Sternocleidomastoid (tissue), 1 donor: ENCODE data around the gene FAN1.

DNA sequence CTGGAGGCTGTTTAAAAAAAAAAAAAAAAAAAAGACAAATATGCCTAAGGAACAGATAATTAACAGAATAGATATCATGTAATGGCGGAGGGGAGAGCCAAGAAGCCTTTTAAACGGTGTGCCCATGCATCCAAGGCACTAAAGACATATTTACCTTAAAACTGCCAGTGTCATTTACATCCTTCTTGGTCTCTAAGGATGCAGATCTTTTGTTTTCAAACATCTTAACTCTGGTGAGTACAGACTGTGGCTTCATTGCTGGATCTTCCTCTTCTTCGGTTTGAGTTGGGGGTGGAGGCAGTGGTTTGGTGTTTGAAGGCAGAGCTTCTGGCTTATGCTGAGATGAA lies 104.2 kb downstream of the TJP1 start:
- PRO-cap = no peak

GRCh38 chr15:29767987-29768269 lies 54.3 kb downstream of the TJP1 start:
- PRO-cap = no peak

GRCh38 chr15:29924597-29925301 lies 102.5 kb upstream of the TJP1 start:
- PRO-cap = unidirectional peak, plus-strand start at chr15:29924938

GRCh38 chr15:30195477-30196764 lies 61.1 kb downstream of the GOLGA8T start:
- PRO-cap = no peak

GRCh38 chr15:30791209-30791718 lies 112.5 kb upstream of the FAN1 start:
- PRO-cap = no peak

GRCh38 chr15:30903214-30904322 lies at the start of gene FAN1:
FAN1 (plus strand) TSS chr15:30903915.
- PRO-cap = bidirectional peak, plus-strand start at chr15:30903928, minus-strand start at chr15:30903759

DNA sequence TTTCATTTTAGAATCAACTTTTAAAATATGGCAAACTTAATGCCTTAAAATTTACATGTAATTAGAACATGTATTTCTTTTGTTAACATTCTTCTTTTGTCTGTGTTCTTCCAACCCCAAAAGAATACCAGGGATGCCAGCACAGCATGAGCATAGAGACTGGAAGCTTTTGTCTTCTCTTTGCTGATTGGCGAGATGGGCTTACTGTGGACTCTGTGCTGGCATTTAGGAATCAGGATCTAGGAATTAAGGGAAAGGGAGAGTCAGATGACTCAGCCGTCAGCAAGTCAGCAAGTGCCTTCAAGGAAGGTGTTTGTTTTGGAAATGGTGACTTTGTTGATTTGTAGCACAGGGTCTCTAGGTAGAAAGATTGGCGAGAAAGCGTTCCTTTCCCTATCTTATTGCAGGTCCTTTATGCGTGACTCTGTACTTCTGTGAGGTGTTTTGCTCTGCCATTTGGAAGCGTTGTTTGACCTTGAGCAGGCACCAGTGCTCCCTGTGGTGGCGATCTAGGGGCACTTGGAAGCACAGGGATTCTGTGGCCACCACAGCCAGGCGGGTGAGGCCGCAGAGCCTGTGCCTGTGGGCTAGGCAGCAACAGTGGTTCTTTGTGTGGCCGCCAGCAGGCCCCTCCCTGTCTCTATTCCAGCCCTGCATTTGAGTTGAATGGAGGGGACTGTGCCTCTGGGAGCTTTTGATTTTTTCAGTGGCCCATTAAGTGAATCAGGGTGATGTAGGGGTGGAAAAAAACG lies 18.8 kb downstream of the FAN1 start:
- PRO-cap = no peak

GRCh38 chr15:30961797-30962867 lies 29.3 kb downstream of the MTMR10 start:
- PRO-cap = no peak

DNA sequence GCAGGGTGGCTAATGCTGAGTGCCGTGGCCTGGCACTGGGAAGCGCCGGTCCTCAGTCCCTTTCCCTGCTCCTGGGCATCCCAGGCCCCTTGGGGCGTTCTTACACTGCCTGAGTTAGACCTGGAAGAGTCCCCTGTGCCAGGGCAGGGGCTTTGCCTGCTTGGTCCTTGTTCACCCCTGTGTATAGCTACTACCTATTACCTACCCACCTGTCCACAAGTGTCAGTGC lies 110.0 kb upstream of the KLF13 start:
- PRO-cap = no peak

- PRO-cap = no peak
Measured at GRCh38 chr15:31225997-31226352, 100.7 kb upstream of the KLF13 start.

DNA sequence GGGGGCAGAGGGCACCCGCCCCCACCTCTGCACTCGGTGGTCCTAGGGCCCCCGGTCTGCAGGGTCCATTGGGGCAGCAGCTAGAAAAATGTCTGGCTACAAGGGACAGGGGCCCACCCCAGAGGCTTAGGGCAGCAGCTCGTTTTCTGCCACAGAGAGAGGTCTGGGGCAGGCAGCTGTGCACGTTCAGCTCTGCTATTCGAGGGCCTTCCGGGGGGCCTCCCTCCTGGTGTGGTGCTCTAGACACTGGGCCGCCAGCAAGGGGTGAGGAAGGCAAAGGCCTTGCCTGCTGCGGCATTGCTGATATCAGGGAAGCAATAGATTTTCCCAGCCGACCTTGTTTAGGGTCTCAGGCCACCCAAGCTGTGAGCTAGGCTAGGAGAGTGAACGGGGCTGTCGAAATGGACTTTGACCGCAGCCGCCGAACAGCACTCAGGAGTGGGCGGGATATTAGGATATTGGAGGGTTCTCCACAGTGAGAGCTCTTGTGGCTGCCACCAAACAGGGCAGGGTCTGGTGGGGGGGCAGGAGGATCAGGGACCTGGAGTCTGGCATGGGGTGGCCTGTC lies 61.4 kb upstream of the KLF13 start:
- PRO-cap = no peak

DNA sequence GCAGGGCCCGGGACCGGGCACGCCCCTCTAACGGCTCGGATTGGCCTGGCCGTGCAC lies 259 bp upstream of the KLF13 start:
- PRO-cap = no peak

- PRO-cap = no peak
Measured at GRCh38 chr15:31329125-31329541, 2.5 kb downstream of the KLF13 start.

GRCh38 chr15:31338925-31339545 lies 12.4 kb downstream of the KLF13 start:
- PRO-cap = no peak

DNA sequence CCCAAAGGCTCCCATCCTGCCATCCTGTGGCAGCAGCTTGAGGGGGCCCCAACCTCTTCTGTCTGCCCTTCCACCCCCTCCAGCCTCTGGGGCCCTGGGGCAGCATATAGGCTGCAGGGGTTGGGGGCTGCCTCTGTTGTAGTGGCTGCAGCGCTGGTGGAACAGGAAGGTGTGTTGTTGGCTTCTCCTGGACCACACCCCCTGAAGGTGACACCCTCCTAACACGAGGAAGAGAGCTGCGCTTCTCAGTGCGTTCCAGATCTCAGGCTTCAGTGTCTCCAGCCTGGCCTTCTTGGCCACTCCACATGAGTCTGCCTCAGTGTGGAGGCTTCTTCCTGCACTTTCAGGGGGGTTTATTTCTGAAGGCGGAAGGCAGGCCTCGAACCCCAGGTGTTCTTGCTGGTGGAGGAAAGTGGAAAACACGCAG lies 21.1 kb downstream of the KLF13 start:
- PRO-cap = no peak

- PRO-cap = no peak
Measured at GRCh38 chr15:31352765-31353889, 26.5 kb downstream of the KLF13 start.

DNA sequence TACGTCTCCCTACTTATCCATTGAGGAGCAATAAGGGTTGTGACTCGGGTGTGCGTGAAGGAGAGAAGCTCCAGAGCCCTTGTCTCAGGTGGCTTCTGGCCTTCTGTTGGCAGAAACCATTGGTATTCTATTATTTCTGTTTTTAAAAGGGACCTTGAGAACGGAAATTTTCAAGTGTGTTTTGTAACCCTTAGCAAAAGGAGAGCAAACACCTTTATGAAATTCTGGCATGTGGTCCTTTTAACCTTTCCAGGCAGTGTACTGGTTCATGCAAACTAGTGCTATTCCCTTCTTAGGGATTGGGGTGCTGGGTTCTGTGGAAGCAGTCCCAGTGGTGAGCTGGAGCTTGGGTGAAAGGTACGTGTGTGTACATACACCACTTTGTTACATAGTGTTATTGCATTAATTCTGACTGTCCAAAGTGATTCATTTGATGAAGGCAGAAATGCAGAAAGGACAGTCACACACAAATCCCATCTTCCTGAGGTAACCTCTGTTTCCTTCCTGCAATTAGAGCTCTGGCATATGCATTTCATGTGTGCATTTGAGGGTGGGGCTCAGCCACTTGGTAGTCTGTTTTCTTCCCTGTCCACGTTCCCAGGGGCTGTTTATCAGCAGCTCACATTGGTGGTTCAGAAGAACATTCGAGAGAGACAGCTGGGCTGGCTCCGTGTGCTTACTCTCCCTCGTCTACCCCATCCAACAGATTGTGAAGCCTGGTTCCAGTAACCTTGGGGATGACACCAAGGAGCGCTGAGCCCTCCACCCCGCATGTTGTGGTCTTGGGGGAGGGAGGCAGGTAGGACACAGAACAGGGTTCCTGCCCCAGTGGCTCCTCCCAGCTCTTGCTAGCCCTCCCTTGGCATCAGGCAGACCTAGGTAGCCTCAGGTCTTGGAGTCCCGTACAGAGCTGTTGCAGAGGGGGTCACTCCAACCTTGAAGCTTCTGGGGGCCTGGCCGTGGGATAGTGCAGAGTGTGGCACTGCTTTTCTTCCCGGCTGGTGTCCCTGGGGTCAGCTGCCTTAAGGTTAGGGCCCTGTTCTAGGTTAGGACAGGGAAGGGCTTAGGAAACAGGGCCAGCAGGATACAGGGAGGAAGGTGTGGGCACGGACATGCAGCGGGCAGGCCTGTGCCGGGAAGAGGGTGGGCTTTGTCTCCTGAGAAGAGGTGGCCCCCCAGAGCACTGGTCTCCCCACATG lies 32.9 kb downstream of the KLF13 start:
- PRO-cap = no peak

- PRO-cap = no peak
Measured at GRCh38 chr15:31375330-31375780, 48.7 kb downstream of the KLF13 start.

DNA sequence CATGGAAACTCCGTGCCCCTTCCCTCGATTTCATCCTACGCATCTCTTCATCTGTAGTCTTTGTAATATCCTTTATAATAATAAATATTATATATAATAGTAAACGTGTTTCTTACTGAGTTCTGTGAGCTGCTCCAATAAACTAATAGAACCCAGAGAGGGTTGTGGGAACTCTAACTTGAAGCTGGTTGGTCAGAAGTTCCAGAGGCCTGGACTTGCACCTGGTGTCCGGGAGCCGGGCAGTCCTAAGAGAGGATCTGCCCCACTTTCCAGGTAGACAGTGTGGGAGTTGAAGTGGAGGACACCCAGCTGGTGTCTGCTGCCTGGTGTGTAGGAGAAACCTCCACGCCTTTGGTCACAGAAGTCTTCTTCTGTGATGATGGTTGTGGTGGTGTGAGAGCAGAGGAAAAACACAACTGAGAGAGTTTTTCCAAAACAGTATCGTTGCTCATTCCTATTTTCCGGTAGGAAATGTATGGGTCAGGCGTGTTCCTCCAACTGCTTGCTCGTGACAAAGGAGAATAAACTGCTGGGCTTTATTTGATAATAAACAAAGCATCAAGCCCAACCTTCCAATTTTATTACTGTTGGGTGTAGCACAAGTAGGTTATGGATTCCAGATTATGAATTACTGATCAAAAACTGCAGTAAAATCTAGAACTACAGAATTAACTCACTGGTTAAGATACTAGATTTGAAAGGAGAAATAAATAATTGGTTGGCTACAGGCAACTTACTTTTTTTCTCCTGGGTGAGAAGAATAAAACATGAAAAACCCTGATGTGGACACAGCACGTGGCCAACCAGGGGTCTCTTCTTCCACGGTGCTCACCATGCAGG lies 137.0 kb downstream of the KLF13 start:
- PRO-cap = no peak

GRCh38 chr15:31465133-31466227 lies 138.8 kb downstream of the KLF13 start:
- PRO-cap = no peak